Measurements from ENCODE around the genes DHX16, C6orf15 and MCCD1.

GRCh38 chr6:30672359-30673370 lies at the start of gene DHX16:
Gene DHX16, minus strand, starts transcription at chr6:30673006.
- RRBS = 2% methylated on average over 15 of the region's 62 CpGs

DNA sequence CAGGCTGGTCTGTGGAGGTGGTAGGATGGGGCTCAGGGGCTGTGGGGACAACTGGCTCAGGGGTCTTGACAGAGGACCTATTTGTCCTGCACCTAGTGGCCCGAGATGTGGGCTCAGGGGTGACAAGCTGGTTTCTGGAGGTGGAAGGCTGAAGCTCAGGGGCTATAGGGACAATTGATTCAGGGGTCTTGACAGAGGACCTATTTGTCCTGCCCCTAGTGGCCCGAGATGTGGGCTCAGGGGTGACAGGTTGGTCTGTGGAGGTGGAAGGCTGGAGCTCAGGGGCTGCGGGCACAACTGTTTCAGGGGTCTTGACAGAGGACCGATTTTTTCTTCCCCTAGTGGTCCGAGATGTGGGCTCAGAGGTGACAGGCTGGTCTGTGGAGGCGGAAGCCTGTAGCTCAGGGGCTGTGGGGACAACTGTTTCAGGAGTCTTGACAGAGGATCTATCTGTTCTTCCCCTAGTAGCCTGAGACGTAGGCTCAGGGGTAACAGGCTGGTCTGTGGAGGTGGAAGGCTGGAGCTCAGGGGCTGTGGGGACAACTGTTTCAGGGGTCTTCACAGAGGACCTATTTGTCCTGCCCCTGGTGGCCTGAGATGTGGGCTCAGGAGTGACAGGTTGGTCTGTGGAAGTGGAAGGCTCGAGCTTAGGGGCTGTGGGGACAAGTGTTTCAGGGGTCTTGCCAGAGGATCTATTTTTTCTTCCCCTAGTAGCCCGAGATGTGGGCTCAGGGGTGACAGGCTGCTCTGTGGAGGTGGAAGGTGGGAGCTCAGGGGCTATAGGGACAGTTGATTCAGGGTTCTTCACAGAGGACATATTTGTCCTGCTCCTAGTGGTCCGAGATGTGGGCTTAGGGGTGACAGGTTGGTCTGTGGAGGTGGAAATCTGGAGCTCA lies 12.5 kb downstream of the MDC1 start:
- RRBS = no CpG with 5 or more reads among the region's 10 CpGs

GRCh38 chr6:30711804-30712416 lies 5.2 kb downstream of the MDC1 start:
- RRBS = no CpG with 5 or more reads among the region's 1 CpG

DNA sequence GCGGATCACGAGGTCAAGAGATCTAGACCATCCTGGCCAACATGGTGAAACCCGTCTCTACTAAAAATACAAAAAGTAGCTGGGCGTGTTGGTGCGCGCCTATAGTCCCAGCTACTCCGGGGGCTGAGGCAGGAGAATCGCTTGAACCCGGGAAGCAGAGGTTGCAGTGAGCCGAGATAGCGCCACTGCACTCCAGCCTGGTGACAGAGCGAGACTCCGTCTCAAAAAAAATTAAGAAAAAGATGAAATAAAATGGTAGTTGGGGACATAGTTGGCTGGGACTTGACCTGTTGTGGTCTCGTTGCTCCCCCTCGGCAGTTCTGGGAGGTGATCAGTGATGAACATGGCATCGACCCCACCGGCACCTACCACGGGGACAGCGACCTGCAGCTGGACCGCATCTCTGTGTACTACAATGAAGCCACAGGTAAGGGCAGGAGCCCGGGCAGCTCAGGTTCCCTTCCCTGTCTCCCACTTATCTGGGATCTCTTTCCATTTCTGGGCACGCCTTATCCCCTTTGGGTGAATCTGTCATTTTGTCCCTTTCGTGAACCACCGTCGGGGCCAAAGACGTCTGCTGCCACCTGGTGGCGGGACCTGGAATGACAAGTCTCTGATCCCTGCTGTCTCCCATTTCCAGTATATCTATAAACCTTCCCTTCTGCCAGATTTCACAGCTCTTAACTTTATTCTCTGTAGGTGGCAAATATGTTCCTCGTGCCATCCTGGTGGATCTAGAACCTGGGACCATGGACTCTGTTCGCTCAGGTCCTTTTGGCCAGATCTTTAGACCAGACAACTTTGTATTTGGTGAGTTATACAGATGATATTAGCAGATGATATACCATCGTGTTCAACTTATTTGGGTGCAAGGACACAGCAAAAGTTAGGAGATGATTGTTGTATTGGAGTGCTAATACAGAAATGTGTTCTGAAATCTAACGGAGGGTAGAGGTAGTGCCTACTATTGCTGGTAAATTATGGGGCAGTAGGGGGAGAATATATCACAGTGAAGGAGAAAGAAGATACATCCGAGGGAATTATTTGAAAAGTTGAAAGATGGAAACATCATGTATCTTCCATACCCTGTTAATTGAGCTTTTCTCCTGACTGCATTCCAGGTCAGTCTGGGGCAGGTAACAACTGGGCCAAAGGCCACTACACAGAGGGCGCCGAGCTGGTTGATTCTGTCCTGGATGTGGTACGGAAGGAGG lies 2.5 kb downstream of the TUBB start:
- RRBS = 2% methylated on average over 4 of the region's 35 CpGs

GRCh38 chr6:30880568-30881352 lies 3.6 kb upstream of the DDR1 start:
- RRBS = no CpG with 5 or more reads among the region's 17 CpGs

- RRBS = no CpG with 5 or more reads among the region's 11 CpGs
These were observed 1.5 kb downstream of the SFTA2 start for GRCh38 chr6:30930273-30931025.

- RRBS = no CpG with 5 or more reads among the region's 3 CpGs
These were observed 217 bp upstream of the MUC21 start for GRCh38 chr6:30983374-30983628.

DNA sequence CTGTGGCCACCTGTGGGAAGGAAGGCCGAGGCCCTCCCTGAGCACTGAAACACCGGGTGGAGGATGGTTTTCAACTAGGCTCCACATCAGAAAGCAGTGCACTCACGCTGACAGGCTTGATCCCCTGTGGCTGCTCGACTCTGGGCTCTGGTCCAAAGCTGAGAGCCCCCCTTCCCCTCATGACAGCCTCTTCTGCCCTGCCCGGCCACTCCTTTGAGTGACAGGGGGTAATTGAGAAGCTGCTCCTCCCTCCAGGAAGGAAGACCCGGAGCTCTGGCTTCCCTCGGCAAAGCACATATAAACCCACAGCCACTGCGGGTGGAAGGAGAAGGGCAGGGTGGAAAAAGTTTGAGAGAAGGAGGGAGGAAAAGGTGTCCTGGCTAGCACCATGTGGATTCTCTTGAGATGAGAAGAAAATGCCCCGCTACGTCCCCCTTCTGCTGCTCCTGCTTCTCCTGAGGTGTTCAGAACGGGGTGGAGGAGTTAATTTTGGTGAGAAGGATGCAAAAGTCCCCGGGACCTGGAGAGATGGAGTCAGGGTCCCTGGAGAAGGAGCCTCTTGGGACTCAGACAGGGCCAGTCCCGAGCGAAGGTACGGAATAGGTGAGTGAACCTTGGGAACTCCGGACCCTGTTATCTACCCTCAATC lies 43.8 kb downstream of the MUC22 start:
- RRBS = 61% methylated on average over 5 of the region's 16 CpGs

GRCh38 chr6:31087418-31088120 lies 24.8 kb downstream of the C6orf15 start:
- RRBS = no CpG with 5 or more reads among the region's 14 CpGs

- RRBS = no CpG with 5 or more reads among the region's 6 CpGs
These were observed at the start of gene C6orf15 for GRCh38 chr6:31112407-31112931. Gene C6orf15, minus strand, starts transcription at chr6:31112575.

GRCh38 chr6:31117383-31118241 lies 2.6 kb downstream of the CDSN start:
- RRBS = no CpG with 5 or more reads among the region's 15 CpGs

DNA sequence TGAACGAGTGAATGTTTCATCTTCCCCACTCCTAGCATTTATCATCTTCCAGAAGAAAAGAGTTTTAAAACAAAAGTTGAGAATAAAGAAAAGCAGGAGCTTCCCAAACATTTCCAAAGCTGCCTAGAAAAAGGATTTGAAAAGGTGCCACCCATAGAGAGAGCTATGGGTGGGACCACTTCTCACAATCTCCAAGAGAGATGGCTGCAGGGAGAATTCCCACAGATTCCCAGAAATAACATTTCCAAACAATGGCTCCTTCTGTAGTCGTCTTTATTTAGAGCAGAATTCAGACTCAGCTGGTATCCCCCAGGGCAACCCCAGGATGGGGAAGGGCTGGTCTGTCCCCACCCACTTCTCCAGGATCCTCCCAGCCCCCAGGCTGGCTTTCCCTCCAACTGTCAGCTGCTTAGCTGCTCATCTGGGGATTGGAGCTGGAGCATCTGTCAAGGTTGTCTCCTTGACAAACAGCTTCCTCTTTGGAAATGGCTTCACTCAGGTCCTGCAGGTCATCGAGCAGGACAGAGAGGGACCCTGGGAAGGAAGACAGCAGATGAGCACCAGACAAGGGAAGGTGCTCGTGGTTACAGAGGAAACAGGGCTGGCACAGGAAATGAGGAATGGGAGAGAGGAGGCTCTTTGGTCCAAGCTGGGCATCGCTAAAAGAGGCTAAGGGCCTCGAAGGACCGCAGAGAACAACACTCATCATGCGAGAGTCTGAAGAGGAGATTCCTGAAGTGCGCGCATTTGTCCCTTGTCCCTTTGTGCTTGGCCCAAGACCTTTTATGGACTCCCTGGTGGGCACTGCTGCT lies 3.5 kb upstream of the PSORS1C2 start:
- RRBS = no CpG with 5 or more reads among the region's 10 CpGs

DNA sequence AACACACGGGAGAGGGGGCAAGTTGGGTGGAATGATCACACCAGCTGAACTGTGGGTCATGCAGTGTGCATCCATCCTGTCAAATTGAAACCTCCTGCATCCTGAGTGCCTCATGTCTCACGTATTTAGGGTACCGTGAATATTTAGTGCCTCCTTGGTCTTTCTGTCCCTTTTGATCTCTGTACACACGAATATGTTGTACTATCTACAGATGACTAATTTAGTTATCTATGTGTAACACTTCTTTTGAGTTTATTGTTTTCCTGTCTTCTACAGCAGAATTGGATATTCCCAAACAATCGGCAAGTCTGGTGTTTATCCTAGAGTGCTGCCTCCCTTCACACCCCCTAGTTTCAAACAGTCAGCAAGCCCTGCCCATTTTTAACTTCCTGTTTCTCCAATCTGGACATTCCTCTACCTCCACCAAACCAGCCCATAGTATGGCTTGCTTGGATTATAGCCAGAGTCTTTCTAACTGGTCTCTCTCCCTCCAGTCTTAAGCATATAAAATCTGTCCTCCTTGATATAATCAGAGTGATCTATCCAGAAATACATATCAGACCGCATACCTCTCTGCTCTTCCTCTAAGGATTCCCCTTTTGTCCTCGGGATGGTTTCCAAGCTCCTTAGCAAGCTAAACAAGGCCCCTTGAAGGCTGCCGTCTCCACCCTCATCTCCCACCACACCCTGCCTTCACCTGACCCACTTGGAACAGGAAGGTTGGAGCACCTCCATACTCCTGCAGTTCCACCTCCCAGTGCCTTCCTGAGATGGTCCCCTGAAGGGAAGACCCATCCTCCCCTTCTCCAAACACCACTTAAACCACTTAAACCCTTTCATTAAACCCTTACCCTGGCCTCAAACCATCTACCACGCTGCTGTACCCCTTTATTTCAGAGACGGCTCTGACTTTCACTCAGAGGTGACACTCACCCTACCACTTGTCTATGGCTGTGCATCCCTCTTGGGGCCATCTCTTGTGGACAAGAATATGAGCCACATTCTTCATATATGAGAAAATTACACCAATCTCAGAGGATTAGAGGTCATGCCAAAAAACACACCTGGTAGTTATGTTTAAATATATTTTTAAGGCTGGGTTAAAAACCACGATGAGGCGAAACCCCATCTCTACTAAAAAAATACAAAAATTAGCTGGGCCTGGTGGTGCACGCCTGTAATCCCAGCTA lies 8.4 kb upstream of the POU5F1 start:
- RRBS = no CpG with 5 or more reads among the region's 13 CpGs

DNA sequence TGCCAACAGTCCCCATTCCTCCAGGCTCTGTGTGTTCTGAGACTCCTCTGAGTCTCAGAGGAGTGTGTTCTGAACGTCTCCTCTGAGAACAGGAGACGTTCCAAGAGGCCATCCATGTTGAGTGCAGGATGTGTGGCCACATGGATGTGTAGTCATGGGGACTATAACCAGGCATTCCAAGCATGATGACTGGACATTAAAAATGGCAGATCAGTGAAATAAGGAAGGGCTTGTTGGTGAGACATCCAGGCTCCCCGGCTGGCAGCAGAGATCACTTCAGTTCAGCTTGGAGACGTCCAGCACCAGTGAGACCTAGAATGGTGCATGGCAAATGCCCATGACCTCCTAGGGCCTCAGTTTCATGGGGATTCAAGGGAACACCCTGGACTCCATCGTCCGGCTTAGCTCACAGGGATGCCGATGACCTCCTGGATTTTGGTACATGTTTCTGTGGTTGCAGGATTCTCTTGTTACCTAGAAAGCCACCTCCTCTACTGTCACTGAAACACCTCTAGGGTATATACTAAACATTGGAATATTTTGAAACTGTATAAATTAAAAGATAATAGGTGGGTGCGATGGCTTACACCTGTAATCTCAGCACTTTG lies 34.4 kb upstream of the POU5F1 start:
- RRBS = no CpG with 5 or more reads among the region's 8 CpGs

GRCh38 chr6:31266607-31266931 lies 5.3 kb downstream of the HLA-C start:
- RRBS = no CpG with 5 or more reads among the region's 4 CpGs

DNA sequence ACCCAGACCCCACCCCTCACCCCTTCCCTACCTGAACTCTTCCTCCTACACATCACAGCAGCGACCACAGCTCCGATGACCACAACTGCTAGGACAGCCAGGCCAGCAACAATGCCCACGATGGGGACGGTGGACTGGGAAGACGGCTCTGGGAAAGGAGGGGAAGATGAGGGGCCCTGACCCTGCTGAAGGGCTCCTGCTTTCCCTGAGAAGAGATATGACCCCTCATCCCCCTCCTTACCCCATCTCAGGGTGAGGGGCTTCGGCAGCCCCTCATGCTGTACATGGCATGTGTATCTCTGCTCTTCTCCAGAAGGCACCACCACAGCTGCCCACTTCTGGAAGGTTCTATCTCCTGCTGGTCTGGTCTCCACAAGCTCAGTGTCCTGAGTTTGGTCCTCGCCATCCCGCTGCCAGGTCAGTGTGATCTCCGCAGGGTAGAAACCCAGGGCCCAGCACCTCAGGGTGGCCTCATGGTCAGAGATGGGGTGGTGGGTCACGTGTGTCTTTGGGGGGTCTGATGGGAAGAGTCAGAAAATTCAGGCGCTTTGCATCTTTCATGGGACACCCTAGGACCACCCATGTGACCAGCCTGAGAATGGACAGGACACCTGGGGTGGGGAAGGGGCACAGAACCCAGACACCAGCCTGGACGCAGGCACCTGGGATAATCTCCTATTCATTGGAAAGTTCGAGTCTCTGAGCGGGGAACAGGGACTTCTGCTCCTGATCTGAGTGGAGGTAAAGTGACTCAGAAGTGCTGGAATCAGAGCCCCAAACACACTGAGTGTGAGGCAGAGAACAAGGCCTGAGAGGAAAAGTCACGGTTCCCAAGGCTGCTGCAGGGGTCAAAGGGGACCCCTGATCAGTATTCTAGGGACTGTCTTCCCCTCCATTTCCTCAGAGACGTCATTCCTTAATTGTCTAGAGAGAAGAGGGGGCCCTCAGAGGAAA lies 1.6 kb downstream of the HLA-B start:
- RRBS = no CpG with 5 or more reads among the region's 16 CpGs

DNA sequence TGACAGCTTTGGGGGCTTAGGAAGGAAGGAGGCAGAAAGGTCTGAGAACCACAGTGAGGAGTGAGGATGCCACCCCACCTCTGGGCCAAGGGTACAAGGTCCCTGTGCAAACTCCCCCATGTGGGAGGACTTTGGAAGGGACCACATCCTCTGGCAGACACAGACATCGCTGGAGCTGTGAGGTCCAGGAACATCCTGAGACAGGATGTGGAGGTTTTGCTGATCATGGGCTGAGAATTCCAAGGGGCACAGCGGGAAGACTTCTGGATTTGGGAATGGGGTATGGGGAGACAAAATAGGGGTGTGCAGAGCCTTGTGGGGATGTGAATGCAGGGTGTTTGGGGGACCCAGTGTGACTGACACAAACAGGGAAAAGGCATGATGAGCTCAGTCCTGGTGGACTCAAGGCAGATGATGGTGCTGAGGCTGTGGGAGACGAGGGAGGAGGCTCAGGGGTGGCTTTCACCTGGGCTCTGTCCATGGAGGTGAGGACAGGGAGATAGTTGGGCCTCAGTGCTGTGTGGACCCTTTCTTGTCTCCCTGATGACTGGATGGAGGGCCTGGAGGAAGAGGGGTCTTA lies 26.4 kb upstream of the MICB start:
- RRBS = no CpG with 5 or more reads among the region's 3 CpGs

DNA sequence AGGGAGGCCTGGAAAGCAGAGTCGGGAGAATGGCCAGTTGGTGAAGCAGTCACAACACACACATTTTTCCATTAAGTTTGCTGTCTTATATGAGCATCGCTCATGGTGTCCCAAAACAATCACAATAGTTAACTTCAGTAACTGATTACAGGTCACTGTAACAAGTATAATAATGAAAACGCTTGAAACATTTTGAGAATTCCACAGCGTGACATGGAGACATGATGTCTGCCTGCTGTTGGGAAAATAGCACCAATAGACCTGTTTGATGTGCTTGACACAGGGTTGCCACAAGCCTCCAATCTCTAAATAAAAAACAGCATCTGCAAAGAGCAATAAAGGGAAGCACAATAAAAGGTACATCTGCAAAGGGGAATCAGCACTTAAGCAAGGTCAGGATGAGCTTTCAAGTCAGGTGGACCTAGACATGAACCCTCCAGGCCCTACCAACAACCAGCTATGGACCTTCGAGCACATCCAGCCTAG lies 1.6 kb upstream of the MCCD1 start:
- RRBS = no CpG with 5 or more reads among the region's 5 CpGs

- RRBS = no CpG with 5 or more reads among the region's 9 CpGs
These were observed 502 bp upstream of the MCCD1 start for GRCh38 chr6:31528183-31528736.

DNA sequence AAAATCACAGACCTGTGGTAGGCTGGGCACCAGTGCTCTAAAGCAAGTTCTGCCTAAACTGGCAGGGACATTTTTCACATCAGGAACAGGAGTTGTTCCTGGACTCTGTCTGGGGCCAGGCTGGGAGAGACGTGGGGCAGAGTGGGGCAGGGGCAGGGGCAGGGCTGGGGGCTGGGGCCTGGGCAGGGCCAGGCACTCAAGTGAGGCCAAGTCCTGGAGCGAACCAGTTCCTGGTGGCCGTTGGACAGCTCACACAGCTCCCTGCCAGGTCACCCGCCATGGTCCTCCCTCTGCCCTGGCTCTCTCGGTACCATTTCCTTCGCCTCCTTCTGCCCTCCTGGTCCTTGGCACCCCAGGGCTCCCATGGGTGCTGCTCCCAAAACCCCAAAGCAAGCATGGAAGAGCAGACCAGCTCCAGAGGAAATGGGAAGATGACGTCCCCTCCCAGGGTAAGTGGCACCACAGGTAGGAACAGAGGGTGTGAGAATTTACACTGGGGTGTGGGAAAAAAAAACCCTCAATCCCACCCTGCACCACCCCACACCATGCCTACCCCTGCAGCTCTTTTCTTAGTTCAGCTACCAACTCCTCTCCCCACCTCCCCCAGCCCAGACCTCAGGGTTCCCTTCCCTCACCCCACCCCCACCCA lies at the start of gene MCCD1:
MCCD1 (plus strand) TSS at position 226 of the 649 bp plus-strand sequence.
- RRBS = no CpG with 5 or more reads among the region's 7 CpGs

All from zone of skin (tissue), 1 donor.